HGPS cell (cell line): ENCODE results near the genes CMTM6 and STAC.

DNA sequence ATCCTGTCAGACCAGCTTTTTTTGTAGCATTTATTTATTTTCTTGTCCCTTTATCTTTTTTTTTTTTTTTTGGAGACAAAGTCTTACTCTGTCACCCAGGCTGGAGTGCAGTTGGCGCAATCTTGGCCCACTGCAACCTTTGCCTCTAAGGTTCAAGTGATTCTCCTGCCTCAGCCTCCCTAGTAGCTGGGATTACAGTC lies 14.7 kb downstream of the CMTM8 start:
- RRBS: no CpG with 5 or more reads among the region's 1 CpG

GRCh38 chr3:32414112-32414533 lies 22.5 kb downstream of the CMTM7 start:
- RRBS: no CpG with 5 or more reads among the region's 5 CpGs

DNA sequence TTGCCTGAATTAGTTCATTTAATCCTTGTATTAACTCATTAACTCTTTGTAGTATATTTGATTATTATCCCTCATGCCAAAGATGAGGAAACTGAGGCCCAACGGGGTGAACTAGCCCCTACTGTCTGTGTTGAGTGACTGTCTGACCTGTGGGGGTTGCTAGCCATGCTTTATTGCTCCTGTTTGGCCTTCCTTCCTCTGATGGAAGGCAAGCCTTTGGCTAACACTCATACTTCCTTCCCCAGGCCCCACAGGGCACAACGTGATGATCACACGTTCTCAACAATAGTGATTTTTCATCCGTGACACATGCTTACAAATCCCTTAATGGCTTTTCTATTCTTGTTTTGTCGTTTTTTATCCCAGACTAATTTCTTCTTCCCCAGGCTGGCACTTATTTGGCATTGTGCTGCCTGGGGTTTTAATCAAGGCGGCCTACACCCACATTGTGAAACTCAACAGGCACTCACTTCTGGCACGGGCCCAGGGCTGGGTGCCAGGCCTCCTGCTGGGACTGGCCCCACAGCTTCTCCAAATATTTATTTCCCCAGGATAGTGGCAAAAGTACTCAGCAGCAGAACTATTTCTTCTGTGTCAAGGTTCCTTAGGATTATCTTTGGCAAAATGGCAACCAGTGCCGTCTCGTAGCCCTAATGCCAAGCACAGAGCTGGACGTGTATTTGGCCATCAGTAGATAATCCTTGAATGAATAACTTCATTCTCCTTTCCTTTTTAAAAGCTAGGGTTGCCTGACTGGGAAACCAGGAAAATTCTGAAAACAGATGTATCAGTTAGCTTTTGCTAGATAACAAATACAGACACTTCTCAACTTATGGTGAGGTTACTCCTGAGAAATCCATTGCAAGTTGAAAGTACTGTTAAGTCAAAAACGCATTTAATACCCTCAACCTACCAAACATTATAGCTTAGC lies 30.5 kb downstream of the CMTM7 start:
- RRBS: no CpG with 5 or more reads among the region's 11 CpGs

- RRBS: no CpG with 5 or more reads among the region's 5 CpGs
These were observed 33.2 kb downstream of the CMTM7 start for GRCh38 chr3:32424782-32425237.

- RRBS: no CpG with 5 or more reads among the region's 1 CpG
These were observed 17.6 kb downstream of the CMTM6 start for GRCh38 chr3:32485035-32485506.

DNA sequence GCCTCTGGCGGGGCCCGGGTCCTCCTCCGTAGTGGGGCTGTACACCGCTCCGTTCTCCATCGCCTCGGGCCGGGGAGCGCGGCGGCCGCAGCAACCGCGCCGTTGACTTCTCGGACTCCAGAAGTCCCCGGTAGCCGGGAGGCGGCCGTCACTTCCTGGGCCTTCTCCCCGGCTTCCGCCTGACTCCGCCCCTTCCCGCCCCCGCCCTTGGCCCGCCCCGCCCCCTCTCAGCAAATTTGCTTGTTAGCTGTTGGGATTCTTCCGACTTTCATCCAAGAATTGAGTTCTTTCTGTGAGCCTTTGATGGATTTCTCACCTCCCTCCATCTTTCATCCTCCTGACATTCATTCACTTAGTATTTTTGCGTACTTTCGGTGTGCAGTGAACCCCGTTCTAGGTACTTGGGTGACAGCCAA lies at the start of gene CMTM6:
TSS of gene CMTM6 (minus strand) at position 167 of the 416 bp plus-strand sequence.
- RRBS: 2% methylated on average over 16 of the region's 31 CpGs

DNA sequence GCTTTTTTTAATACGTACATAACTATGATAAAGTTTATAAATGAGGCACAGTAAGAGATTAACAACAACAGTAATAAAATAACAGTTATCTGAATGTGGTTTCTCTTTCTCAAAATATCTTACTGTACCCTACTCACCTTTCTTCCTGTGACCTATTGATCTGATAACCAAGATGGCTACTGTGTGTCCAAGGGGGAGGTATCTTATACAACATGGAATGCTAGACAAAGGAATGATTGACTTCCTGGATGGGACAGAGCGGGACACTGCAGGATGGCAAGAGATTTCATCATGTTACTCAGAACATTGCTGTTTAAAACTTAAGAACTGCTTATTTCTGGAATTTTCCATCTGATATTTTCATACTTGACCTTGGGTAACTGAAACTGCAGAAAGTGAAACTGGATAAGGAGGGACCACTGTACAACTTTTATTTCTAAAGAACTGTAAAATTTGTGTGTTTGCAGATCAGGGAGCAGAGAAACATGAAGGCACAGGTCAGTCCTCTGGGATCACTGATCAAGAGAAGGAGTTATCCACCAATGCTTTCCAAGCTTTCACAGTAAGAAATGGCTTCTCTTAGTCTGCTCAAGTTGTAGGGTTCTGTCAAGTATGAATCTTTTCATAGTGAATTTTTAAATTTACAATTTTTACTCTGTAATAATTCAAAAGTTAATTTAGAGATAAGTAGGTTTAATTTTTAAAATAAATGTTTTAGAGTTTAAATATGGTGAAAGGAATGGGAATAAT lies 18.6 kb downstream of the CNOT10 start:
- RRBS: no CpG with 5 or more reads among the region's 2 CpGs

- RRBS: 18% methylated on average over 27 of the region's 45 CpGs
These were observed 3.9 kb downstream of the TRIM71 start for GRCh38 chr3:32821531-32822181.

GRCh38 chr3:32969676-32970097 lies 18.2 kb downstream of the CCR4 start:
- RRBS: no CpG with 5 or more reads among the region's 4 CpGs

DNA sequence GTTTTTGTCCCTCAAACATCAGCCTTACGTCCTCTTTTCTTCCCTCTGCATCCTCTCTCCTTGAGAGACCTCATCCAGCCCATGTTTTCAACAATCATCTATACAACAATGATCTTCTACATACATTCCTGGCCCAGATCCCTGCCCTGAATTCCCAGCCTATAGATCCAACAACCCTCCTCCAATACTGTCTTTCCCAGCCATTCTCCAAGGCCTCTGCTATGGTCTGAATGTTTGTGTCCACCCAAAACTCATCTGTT lies 60.6 kb downstream of the CCR4 start:
- RRBS: no CpG with 5 or more reads among the region's 1 CpG

DNA sequence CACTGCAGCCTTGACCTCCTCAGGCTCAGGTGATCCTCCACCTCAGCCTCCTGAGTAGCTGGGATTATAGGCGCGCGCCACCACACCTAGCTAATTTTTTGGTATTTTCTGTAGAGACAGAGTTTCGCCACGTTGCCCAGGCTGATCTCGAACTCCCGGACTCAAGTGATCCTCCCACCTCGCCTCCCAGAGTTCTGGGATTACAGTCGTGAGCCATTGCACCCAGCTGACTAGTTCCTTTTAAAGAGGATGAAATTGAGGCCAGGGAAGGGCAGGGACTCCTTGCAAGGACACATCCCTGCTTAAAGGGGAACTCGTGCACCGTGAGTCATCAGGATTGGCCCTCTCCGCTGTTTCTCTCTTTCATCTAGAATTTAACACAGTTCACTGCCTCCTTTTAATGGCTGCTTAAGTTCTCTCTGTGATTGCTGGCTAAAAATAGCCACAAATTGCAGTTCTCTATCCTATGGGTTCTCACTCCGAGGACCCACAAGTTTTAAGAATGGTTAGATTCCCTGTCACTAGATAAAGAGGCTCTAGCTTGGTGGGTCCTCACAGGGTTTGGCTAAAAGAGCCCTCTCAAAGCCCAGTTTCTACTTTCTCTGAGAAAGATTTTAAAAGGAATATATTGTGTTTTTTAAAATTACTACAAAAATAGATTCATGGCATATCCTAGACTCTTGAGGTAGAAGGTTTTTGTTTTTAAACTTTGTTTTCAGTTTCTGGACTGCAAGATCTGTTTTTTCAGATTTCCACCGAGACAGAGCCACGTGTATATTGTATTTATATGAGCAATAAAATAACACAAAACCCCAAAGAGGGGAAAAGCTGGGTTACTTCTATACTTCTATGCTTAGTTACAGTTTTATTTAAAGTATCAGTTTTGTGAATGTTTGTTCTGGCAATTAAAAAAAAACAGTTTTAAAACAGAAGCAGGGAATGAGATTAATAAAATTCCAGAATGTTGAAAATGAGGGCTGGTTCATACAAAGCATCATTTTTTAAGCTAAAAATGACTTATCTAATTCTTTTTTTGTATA lies 1.5 kb downstream of the CRTAP start:
- RRBS: no CpG with 5 or more reads among the region's 15 CpGs

GRCh38 chr3:33385637-33386176 lies 54.5 kb downstream of the UBP1 start:
- RRBS: no CpG with 5 or more reads among the region's 2 CpGs

- RRBS: no CpG with 5 or more reads among the region's 7 CpGs
These were observed 44.2 kb downstream of the UBP1 start for GRCh38 chr3:33395946-33396438.

GRCh38 chr3:33409035-33410043 lies 30.9 kb downstream of the UBP1 start:
- RRBS: no CpG with 5 or more reads among the region's 6 CpGs

GRCh38 chr3:33448102-33448510 lies 7.9 kb upstream of the UBP1 start:
- RRBS: no CpG with 5 or more reads among the region's 10 CpGs

- RRBS: no CpG with 5 or more reads among the region's 7 CpGs
These were observed 111.2 kb upstream of the UBP1 start for GRCh38 chr3:33551041-33552113.

- RRBS: no CpG with 5 or more reads among the region's 18 CpGs
These were observed 59.0 kb downstream of the CLASP2 start for GRCh38 chr3:33658574-33659912.

DNA sequence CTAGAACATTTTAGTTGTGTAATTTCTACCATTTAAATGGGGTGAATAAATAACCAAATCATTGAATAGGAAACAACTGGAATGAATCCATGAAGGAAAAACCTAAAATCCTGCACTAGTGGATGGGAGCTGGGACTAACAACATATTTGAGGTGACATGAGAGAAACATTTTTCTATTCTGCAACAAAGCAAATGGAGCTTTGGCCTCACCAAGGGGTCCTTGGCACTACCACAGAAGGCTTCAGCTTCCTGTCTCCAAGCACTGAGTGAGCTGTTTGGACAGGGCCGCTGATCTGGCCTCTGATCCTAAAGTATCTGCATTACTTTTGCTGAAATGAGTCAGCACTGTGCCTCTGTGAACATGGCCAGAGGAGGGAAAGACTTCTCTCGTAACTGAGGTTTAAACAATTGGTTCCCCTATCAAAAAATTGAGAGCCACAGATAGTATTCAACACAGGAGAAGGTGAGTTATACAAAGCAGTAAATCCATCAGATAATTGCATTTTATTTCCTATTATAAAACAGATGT lies 9.0 kb downstream of the ARPP21 start:
- RRBS: no CpG with 5 or more reads among the region's 2 CpGs

DNA sequence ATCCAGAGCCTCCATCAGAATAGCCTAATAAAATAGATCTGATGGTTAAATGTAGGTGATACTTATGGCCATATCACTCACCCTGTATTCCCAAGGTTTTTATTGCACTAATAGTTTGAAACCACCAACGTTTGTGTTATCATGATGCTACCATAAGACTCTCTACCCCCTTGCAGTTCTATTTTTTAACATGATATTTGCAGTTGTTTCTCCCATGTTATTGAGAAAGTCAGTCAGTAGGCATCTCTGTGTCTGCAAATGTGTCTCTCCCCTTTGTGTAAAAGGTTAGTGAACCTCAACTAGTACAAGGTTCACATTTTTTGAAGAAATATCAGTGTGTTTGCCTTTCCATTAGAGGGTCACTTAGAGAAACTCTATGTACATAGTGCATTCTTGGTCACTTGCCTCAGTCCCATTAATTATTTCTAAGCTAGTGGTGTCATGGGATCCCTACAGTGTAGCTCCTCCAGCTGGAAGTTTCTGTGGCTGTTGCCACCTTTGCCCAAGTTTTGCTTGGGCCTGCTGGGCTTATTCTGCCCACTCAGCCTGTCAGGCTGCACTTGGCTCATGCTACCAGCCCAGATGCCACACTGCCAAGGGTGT lies 161.5 kb downstream of the ARPP21 start:
- RRBS: no CpG with 5 or more reads among the region's 1 CpG

DNA sequence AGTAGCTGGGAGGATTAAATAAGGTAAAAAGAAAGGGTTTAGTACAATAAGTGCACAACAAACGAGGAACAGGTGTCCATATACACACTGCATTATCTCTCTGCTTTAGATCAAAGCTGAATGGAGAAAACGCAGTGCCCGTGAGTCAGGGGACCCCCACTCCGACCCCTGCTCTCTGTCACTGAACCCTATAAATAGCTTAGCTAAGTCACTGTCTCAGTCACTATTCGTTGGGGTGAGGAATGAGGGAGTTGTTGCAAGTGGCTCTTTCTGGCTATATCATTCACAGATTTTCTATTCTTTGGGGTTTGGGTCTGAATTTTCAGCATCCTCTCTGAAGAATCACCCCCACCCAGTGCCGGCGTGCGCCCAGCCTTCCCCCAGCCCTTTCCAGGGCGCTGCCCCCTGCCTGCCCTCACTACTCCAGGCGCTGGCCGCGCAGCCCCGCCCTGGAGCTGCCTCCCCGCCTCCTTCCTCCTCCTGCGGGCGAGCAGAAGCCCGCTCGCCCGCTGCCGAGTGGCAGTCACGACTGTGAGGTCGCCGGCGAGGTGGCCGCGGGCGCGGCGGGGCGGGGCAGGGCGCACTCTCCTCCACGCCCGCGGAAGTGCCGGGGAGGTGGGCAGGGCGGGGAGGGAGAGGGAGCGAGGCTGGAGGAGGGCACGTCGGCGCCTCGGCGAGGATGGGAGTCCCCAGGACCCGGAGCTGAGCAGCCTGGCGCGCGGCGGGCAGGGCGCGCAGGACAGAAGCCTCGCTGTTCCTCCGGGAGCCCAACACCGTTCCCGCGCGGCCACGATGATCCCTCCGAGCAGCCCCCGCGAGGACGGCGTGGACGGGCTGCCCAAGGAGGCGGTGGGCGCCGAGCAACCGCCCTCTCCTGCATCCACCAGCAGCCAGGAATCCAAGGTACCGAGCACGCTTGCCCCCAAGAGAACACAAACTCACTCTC lies at the start of gene STAC:
TSS of gene STAC (plus strand) at position 653 of the 946 bp plus-strand sequence.
- RRBS: 3% methylated on average over 28 of the region's 68 CpGs